Mesenchymal stem cell of adipose (primary cell): Measurements from ENCODE around the genes MRPL38 and GALR2.

- CAGE, long polyA plus RNA, result no peak
Observed at GRCh38 chr17:75639304-75639796, 6.1 kb downstream of the SMIM5 start.

DNA sequence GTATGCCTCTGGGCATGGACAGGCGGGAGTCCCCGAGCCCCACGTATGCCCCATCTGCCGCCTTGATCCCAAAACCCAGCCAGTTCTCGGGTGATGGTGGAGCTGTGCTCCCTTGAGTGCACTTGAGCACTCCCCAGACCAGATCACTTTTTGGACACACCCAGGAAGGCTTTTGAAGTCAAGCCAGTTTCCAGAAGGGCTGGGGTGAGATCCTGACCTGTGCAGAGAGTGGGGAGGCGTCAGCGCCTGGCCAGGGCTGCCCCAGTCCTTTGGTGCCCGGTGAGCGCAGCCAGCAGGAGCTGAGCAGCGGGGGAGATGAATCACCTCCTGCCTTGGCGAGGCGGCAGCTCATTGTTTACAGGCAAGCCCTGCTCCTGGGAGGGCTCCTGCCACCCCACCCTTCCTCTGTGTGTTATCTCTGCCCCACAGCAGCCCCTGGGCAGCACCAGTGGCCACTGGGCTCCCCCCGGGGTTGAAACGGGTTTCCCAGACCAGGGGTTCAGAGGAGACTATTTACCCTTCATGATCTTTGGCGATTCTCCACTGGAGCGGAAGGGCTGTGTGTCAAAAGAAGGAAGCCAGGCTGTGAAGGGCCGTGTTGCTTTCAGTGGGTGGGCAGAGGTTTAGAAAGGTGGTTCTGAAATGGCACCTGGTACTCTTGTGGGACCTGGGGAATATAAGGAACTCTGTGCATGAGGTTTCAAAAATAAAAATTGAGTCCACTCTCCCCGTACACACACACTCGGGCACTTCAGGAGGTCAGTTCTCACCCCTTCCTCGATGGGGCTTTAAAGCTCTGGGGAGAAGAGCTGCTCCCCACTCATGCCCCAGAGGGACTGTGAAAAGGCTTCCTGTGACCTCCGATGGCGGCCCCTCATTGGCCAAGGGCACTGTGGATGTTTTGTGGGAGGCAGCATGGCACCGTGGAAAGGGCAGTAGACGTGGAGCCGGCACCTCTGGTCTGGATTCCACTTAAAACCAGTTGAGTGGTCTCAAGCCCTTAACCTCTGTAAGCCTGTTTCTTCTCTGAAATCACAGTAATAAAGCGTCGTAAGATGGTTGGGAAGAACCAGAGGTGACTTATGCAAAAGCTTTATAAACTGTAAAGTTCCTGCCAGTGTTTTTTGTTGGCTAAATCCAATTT is 13.9 kb upstream of the ITGB4 start:
- CAGE, long polyA plus RNA, result no peak

DNA sequence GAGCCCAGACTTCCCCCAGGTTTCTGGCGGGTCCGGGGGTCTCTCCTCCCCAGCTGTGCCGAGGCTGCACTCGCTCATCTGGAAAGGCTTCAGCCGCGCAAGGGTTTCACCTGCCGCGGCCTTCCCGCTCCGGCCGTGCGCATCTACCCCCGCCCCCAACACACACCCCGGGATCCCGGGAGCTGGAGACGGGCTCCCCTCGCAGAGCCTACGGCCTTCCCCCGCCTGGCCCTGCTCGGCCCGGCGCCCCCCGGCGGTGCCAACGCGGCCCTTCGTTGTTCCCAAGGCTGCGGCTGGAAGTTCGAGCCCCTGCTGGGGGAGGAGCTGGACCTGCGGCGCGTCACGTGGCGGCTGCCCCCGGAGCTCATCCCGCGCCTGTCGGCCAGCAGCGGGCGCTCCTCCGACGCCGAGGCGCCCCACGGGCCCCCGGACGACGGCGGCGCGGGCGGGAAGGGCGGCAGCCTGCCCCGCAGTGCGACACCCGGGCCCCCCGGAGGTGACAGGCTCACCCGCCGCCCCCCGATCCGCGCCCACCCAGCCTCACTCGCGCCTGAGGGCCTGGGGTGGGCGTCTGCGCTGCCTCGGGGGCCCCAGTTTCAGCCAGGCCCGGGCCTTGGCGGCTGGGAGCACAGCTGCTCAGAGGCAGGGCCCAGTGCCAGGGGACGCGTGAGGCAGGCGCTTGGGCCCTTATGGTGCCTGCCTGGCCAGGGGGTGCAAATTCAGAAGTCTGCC is 11.3 kb downstream of the GALK1 start:
- CAGE, long polyA plus RNA, result no peak

DNA sequence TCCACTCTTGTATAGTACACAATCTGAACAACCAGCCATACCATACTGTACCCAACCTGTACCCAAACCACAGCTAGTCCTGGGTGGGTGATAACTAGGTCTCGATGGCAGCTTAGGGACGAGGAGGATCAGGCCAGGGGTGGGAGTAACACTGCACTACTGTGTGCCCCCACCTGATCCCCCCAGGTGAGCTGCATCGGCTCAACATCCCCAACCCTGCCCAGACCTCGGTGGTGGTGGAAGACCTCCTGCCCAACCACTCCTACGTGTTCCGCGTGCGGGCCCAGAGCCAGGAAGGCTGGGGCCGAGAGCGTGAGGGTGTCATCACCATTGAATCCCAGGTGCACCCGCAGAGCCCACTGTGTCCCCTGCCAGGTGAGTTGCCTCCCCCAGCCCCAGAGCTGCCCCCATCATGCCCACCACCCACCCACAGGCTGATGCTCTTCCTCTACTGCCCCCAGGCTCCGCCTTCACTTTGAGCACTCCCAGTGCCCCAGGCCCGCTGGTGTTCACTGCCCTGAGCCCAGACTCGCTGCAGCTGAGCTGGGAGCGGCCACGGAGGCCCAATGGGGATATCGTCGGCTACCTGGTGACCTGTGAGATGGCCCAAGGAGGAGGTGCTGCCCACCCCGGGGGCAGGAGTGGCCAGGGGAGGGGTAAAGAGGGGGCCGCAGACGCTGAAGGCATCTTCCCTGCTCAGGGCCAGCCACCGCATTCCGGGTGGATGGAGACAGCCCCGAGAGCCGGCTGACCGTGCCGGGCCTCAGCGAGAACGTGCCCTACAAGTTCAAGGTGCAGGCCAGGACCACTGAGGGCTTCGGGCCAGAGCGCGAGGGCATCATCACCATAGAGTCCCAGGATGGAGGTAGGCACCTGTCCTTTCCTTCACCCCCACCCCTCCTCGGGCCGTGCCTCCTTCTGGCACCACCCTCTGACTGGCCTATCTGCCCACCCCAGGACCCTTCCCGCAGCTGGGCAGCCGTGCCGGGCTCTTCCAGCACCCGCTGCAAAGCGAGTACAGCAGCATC is 8.4 kb downstream of the GALK1 start:
- CAGE, long polyA plus RNA, result no peak

DNA sequence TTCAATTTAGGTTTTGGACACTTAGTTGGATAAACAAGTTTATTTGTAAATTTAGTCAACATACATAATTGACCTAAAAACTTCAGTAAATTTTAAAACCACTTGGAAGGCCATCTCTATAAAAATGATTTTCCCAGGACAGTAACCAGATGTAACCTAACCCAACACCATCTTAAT is 2.3 kb downstream of the H3-3B start:
- CAGE, long polyA plus RNA, result no peak

DNA sequence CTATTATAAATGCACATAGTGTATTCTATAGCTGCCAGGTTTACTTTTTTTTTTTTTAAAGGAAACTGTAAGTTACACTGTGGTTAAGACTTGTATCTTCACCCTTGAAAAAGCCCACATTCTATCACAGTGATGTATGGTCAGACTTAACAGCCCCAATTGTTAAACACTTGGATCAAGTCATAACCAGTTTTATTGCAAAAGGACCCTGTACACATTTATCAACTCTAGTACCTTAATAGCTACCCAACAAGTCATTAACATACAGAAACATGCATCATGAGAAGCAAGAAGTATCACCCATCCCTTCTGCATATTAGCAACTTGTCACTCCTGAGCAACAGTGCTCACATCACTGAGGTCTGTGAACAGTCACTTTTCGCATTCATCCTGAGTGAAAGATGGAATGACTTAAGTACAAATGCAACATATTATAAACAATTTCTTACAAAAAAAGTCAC is 1.5 kb downstream of the H3-3B start:
- CAGE, long polyA plus RNA, result no peak

DNA sequence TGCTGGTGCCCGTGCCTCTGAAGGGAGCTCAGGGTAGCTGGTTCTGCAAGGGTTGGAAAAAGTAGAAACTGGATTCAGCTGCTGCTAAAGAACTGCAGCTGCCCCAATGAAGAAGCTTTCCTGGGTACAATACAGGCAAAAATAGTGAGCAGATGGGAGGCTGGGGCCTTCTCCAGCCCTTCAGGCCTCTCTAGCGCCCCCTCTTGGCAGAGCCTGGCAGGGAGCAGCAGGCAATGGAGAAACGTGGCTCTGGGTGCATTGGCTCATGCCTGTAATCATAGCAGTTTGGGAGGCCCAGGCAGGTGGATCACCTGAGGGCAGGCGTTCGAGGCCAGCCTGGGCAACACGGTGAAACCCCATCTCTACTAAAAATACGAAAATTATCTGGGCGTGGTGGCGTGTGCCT is 6.2 kb upstream of the WBP2 start:
- CAGE, long polyA plus RNA, result no peak

DNA sequence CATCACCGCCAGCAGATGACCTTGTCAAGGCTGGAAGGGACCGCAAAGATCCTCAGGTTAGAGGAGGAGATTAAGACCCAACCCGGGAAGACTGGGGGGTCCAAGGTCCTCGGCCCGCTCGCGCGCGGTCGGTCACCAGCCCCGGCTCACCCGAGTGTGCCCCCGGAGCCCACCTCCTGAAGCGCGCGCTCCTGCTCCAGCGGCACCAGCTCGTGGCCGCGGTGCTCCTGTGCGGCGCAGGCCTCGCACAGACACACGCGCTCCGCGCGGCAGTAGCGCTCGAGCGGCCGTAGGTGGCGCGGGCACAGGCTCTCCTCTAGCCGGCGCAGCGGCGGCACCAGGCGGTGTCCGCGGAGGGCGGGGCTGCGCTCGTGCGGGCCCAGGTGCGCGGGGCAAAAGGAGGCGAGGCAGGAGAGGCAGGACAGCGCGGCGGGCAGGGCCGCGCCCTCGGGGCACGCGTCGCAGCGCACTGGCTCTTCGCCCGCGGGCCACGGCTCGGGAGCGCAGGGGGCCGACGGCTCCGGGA is 617 bp downstream of the TRIM47 start:
- CAGE, long polyA plus RNA, result no peak

DNA sequence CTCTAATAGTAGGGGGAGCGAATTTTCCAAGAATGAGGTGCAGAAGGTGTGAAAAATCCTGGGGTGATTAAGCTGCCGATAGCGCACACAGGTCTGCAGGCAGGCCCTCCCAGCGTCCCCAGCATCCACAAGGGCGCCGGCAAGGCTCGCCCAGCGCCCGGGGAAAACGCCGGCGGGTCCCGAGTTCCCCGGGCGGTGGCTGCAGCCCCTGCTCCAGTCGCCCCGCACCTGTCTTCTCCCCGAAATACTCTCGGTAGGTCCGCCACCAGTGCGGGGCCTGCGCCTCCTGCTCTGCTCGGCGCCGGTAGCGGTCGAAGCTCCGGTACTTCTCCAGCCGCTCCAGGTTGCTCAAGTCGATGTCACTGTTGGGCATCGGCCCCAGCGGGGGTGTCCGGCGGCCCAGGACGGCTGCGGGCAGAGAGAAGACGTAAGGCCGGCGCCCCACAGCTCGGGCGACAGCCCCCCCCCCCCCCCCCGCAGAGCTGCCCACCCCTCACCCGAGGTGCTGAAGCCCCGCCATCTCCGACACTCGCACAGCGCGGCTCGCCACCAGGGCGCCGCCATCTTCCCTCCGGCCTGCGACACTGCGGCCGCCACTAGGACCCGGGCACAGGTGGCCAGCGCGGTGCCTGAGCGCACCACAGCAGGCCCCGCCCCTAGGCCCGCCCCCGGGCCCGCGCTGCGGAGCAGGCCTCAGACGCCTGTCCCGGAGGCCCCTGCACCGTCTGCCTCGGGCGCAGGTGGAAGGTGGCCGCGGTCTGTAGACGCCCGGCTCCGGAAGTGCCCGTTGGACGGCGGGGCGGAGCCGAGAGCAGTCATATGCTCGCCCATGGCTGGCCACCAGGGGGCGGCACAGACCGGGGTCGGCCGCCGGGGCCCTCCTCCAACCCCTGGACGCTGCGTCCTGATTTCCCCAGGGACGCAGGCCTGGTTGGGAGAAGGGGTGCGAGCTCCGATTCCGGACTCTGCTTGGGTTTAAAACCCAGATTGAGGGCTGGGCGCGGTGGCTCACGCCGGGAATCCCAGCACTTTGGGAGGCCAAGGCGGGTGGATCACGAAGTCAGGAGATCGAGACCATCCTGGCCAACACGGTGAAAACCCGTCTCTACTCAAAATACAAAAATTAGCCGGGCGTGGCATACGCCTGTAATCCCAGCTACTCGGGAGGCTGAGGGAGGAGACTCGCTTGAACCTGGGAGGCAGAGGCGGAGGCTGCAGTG is at the start of gene MRPL38:
Gene MRPL38, minus strand, starts transcription at position 573 of the 1,220 bp plus-strand sequence.
- CAGE, long polyA plus RNA, result no peak

- CAGE, long polyA plus RNA, result no peak
Observed at GRCh38 chr17:75909464-75910518, 5.1 kb upstream of the MRPL38 start.

- CAGE, long polyA plus RNA, result no peak
Observed at GRCh38 chr17:76003111-76003664, 2.5 kb downstream of the CDK3 start.

DNA sequence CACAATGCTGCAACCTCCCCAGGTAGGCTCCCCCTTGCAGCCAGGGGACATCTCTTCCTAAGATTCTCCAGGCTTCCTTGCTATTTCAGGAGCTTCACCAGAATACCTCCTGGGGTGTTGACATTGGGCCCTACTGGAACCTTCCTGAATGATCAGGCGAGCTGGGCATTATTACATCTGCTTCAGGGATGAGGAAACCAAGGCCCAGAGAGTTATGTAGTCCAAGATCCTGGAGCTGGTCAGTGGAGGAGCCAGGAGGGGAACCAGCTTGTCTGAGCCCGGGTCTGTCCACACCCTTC is 9.8 kb downstream of the EVPL start:
- CAGE, long polyA plus RNA, result no peak

DNA sequence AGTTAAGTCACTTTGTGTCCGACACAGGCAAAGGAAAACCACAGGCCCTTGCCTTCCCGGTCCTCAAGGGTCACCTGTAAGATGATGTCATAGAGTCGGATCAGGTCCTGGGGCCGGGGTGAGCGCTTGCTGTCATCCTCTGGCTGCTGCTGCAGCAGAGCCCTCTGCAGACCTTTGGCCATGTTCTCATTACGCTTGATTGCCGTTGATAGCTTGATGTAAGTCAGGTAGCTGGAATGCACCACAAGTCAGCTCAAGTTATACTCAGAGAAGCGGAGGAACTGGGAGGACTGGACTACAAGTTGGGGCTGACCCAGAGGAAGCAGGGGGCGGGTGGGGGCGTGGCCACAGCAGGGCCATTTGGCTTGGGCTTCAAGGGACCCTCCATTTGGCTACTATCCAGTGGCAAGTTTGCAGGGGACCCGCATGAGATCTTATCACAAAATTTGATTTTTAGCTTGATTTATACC is 18.9 kb upstream of the EVPL start:
- CAGE, long polyA plus RNA, result no peak

GRCh38 chr17:76074434-76074933 is at the start of gene GALR2:
Gene GALR2, plus strand, starts transcription at chr17:76074781.
- CAGE, long polyA plus RNA, result no peak

DNA sequence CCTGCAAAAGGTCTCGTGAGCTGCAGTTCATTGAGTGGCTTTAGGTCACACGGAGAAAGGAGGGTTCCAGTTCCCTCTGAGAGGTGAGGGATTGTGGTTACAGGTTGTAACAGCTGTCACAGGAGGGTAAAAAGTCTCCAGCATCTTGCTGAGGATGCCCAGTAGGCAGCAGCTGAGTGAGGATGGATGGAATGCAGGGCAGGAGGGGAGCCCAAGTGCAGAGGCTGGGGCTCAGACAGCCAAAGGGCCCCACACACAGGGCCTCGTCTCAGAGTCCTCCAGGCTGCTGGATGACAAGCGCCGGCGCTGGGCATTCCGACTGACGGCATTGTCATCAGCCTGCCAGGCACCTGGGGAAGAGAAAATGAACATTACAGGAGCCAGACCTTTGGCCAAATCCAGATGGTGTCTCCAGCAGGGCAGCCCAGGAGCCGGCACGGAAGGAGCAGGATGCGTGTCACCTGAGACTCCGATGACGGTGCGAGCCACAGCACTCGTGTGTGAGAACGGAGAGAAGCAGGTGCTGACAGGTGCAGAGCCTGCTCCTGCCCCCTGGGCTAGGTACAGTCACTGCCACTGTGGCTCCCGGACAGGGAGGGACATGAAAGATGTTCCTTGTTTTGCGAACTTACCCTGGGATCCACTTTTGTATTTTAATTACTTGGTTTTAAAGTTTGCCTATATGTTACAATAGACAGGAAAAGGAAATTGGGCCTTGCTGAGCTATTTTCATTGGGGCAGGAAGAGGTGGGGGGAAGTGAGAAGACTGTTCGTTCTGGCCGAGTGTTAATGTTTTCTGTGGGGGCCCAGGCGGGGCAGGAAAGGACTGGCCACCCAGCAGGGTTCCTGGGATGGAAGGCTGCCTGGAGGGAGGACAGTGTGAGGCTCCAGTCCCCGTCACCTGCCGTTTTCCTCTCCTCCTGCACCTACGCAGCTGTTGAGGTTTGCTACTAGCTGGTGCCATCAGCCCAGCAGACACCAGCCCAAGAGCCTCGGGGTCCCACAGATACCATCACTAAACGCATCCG is 4.3 kb upstream of the FOXJ1 start:
- CAGE, long polyA plus RNA, result no peak

GRCh38 chr17:76238022-76238443 is 2.3 kb downstream of the RNF157 start:
- CAGE, long polyA plus RNA, result no peak

DNA sequence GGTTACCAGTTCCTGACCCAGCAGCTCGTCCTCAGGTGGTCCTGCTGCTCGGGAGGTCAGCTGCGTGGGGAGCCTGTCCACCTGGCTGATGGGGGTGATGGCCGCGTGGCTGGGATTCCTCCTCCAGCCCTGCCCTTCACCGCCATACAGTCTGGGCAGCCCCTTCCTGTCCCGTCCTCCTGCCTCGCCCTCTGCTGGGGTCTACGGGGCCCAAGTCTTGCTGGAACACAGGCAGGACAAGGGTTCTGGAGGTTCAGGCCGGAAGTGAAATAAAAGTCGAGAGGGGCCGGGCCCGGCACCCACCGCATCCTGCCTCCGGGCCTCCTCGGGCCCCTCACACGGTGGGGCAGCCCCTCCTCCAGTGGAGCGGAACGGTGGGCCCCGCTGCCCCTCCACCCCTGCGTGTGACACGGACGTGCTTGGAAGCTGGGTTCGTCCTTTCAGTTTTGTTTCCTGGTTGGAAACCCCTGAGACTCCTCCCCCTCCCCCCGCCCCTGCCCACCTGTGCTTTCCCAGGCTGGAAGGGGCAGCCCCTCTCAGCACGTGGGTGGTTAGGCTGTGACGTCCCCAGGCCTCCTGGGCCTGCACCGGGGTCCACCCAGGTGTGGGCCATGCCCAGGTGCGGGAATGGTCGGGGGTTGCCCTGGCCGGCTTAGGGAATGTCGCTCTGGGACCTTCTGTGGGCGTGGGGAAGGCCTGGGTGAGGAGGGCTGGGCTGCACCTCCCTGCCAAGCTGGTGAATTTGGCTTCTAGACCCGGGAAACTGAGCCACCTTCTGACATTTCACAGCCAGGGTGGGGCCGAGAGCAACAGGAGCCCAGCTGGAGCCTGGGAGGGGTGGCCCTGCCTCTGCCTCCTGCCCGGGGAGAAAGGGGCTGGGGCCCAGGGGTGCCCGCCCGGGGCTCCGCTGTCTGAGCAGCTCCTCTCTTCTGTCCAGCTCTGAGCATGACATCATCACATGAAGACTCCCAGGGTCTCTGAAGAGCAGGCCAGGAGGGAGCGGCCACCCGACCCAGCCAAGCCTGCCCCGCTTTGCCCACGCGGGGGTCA is 7.0 kb downstream of the UBALD2 start:
- CAGE, long polyA plus RNA, result no peak

DNA sequence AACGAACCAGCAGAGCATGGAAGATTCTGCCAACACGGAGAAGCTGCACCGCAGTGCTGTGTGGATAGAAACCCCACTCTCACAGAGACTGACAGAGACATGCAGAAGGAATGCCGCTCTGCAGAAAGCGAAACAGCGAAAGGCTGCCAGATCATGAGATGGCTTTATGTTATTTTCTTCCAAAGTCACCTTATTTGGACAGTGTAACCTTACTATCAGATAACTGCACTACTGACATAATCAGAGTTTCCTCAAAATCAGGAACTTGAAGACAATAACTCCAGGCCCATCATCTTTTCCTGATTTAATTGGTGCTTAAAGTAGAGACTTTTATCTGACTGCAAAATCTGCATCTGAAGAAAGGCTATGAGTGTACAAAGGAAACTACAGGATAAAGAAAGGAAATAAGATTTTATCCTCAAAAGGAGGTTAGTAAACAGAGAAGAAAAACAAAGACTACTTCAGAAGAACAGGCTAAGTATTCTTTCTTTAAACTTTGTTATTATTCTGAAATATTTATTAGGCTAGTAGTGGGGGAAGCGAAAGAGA is 6.8 kb upstream of the QRICH2 start:
- CAGE, long polyA plus RNA, result no peak

- CAGE, long polyA plus RNA, result no peak
Observed at GRCh38 chr17:76370676-76371231, 13.7 kb upstream of the SPHK1 start.

- CAGE, long polyA plus RNA, result no peak
Observed at GRCh38 chr17:76492911-76493625, 8.2 kb downstream of the RHBDF2 start.